Colonic mucosa (tissue), 1 donor: ENCODE data around the gene ADAT2.

GRCh38 chr6:138682562-138683141 is 90.9 kb upstream of the CCDC28A start:
- PRO-cap, result no peak

- PRO-cap, result unidirectional peak, minus-strand start at chr6:139030117
Measured at GRCh38 chr6:139029833-139030280, 1.3 kb downstream of the ABRACL start.

DNA sequence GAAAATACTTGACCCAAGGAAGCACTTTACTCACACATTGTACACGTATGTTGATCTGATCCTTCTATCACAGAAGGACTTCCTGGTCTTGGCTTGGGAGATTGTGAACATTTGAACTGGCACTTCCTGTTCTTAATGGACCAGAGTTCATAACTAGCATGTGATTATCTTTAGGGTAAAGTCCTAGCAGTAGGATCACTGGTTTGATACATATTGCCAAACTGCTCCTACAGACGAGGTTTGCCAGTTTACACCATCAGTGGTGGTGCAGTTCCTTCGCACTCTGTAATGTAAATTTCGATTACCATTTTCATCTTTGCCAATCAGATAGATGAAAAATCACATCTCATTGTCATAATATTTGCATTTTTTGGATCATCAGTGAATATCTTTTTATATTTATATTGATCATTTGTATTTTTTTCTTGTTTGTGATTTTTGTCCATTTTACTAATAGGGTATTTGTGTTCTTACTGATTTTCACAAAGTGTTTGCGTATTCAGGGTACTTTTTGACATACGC is 12.9 kb downstream of the HECA start:
- PRO-cap, result no peak

- PRO-cap, result no peak
Measured at GRCh38 chr6:139153894-139154856, 19.3 kb downstream of the HECA start.

- PRO-cap, result no peak
Measured at GRCh38 chr6:139176917-139178008, 42.4 kb downstream of the HECA start.

DNA sequence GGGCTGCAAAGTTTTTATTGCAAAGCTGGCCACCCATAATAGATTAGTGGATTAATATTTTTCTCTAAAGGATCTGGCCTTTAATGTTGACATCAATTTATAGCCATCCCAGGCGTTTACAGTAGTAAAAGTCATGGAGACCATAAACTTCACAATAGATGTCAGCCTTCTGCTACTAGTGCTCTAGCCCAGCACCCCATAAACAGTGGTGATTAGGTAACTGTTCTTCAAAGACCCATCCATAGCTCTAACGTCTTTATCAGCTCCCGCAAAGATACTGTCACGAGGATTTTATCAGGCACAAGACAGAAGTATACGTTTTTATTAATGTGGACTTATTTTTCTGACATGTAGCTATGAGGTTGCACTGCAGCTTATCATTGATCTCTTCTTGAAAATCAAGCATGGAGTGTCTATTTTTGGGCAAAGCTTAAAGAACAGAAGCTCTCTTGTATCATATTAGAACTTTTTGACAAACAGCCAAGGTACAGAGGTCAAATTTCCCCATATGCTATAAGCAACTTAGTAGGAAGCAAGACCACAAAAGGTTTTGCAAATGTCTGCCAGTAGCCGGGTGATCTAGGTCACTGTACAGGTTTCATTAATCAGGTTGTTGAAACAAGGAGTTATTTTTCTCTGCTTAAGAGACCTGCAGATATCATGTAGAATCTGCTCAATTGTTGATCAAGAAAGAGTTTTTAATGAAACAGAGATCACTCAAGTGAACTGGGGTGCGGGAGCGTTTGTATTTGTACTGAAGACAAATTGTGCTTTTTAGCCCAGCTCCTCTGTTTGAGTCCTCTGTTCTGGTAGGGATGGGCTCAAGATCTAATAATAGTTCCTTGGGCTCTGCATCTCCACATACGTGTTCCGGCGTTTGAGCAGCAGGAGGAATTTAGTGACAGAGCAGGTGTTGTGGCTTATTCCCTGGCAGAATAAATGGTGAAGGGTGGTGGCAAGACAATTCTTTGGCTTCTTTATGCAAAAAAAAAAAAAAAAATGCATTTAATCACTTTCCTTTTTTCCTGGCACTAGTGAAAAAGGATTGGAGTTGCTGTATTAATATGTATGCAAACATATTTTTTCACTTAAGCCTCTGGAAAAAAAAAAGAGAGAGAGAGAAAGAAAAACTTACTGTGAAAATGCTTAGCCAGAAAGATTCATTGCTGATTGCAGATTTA is 4.4 kb downstream of the CITED2 start:
- PRO-cap, result no peak

GRCh38 chr6:139536659-139537704 is 162.5 kb upstream of the CITED2 start:
- PRO-cap, result bidirectional peak, plus-strand start at chr6:139537432, minus-strand start at chr6:139537233

DNA sequence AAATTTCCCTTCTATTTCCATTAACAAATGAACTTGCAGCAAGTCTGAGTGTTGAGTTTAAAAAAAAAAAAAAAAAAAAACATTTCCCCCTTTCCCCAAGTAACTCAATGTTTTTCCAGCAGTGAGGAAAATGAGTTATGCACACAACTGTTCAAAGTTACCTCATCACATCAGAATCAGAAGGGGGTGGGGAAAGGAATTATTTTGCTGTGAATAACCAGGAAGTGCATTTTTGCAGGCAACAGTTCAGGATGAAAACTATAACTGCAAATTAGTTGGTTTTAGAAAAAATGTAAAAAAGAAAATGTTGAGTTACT is 568.9 kb upstream of the CITED2 start:
- PRO-cap, result no peak

DNA sequence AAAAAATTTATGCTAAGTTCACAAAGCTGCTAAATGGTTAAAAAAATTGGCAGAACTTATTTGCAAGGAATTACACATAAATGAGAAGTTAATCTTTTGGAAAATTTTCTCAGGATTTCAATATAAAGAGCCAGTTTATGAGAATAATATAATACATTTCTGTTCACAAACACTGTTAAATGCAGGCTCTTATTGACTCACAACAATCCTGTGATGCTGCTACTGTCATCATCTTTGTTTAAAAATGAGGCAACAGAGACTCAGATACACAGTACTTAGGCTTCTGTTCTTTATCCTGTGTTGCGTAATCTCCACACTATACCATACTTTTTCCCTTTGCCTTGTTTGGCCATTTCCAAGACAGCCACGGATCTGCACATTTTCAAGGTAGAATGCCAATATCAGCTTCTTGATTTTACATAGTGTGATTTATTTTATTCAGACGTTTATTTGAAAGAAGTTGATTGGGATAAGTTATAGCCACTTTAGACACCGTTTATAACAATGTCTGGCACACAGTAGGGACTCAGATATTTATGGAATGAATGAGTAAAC is 699.0 kb upstream of the CITED2 start:
- PRO-cap, result no peak

DNA sequence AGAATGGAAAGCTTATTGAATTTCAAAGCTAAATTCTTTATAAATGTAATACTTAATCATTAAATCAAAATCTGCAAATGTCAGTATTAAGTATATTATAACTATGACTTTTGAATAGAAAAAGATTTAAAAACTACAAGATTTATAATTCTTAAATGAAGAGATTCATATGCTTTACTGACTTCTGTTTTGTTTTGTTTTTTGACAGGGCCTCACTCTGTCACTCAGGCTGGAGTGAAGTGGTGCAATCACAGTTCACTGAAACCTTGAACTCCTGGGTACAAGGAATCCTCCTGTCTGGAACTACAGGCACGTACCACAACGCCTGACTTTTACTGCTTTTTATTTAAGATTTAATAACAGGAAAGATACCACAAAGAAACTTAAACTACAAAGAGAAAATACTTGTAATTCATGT is 940.2 kb upstream of the CITED2 start:
- PRO-cap, result no peak

- PRO-cap, result no peak
Measured at GRCh38 chr6:140897224-140897810, 1235.4 kb upstream of the GJE1 start.

DNA sequence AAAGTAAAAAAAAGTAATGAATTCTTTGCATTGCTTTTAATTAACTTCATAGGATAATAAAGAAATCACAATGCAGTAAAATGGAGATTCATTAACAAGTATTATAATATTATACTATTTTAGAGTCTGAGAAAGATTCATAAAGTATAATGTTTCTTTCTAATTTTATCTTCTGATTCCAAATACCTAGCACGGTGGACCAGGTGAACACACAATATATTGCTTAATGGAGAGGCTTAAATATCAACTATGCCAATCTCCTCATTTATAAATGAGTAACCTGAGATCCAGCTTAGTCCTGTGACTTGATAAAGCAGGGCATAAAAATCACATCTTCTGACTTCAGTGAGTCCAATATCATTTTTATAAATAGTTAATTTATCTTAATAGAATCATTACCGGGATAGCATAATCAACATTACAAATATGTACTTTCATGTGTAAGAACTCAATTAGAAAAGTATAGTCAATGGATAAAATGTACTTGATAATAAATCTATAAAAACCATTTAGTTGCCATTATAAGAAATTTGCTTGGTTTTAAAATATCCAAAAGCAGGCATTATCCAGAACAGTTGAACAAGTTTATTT is 144.4 kb upstream of the GJE1 start:
- PRO-cap, result no peak

- PRO-cap, result no peak
Measured at GRCh38 chr6:142424441-142424985, 122.7 kb downstream of the ADGRG6 start.

DNA sequence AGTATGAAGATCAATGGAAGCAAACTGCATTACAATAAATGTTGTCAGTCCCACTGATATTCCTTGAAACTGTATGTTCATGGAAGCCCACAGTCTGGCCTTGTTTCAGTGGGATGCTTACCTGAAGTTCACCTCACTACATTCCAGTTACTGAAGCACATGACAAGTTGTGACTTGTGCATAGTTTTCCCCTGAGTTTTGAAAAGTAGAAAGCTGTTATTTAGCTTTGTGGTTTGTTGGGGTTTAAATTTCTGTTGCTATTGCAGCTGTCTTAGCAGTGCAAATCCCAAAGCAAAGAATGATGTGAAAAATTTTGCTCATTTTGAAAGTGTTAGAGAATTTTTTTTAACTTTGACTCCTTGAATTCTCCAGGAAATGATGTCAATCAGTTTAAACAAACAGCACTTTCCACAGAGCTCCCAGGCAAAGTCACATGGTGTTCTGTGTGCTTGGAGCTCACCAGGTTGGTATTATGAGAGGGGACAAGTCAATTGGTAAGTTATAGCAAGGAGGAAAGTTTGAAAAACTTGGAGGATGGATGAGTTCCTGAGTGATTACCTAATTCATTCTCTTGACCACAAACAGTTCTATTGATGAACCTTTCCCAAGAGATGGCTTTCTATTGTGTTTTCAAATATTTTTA is 268.5 kb downstream of the ADGRG6 start:
- PRO-cap, result no peak

DNA sequence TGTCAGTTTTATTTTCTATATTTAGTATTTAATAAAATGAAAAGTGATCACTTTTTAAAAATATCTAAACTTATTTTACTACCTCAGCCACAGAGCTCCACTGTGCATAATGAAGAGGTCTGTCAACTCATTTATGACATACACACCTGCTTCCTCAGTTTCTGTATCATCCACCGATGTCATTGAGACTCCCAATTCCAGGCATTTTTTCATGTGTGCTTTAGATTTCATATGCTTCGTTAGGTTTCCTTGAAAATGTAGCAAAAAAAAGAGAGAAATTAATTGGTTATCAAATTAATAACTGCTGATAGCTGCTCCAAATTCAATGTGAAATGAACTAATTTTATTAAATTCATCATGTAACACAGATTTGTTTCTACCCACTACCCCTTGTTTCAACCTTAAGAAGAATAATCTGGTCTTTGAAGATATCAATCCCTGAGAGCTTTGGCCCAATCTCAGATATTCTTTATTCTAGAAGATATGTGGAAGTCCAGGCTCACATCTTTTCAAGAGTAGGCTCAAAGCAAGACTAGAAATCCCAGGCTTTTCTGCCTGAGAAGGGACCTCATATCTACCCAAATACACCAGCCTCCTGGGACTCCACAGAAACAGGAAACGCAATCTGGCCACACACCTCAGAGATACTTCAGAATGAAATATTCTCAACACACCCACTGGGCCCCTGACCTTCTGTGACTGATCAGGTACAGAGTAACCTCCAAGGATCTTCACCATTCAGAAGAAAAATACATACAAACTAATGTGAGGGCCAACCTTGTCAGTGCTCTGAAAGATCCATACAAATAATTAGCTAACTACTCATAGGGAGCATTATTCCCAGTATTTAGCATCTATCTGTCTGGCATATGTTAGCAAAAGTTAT is 183.4 kb downstream of the HIVEP2 start:
- PRO-cap, result no peak

DNA sequence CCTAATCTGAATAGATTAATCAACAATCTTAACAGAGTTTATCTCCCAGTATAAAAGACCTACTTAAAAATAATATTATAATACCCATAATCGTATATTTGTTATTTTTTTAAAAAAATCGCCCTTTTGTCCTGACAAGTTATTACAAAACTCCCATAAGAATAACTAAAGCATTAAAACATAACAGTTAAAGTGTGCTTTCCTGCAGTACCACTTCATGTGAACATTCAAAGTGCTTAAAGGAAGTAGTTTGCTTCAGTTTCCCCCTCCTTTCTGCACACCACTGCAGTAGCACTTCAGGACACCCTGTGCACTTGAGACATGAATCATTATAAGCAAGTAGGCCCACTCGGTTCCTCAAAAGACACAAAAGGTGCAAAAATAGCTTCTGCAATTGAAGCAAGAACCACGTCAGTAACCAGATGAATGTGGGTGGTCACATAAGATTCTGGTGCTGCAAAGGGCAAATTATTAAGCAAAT is 160.7 kb downstream of the HIVEP2 start:
- PRO-cap, result no peak

- PRO-cap, result no peak
Measured at GRCh38 chr6:142855654-142856427, 89.1 kb downstream of the HIVEP2 start.

- PRO-cap, result no peak
Measured at GRCh38 chr6:142927327-142927607, 17.7 kb downstream of the HIVEP2 start.

GRCh38 chr6:143054040-143054549 is 6.6 kb upstream of the AIG1 start:
- PRO-cap, result no peak

GRCh38 chr6:143450004-143451022 is at the start of gene ADAT2:
Gene ADAT2 (minus strand): TSS chr6:143450695.
- PRO-cap, result bidirectional peak, plus-strand start at chr6:143450915, minus-strand start at chr6:143450669